CMK (cell line): ENCODE measurements around the gene PRR23E.

- RRBS, result no CpG with 5 or more reads among the region's 4 CpGs
These were observed 62.1 kb upstream of the HEG1 start for GRCh38 chr3:125117959-125118158.

GRCh38 chr3:125212893-125213387, 392 bp upstream of the SLC12A8 start:
- RRBS, result 93% methylated on average over 7 of the region's 19 CpGs

DNA sequence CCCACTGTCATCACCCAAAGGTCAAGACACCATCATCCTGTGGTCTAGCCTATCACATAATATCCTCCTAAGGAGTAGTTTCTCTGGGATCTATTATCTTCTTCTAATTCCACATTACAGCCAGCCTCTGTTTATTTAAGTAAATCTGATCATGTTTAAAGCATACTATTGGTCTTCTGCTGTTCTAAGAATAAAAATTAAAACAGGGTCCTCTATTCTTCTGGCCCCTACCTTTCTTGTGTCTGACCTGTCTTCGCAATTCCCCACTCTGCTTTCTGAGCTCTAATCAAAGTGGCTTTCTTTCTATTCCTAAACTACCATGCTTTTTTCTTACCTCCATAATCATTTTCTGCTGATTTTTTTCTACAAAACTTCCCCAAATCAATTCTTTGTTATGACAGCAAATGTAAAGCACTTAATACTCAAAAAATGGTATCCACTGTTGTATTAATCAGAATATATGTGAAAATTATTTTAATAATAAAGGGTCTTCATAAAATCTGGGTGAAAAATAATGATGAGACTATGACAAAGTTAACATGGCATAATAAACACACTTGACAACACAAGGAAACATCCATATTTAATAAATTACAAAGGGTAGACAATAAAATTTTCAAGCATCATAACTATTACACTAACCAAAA, 33.3 kb upstream of the SLC12A8 start:
- RRBS, result no CpG with 5 or more reads among the region's 1 CpG

GRCh38 chr3:125271829-125272438, 59.4 kb upstream of the SLC12A8 start:
- RRBS, result no CpG with 5 or more reads among the region's 3 CpGs

- RRBS, result no CpG with 5 or more reads among the region's 50 CpGs
These were observed 17.9 kb downstream of the ZNF148 start for GRCh38 chr3:125357075-125357675.

GRCh38 chr3:125375956-125377096, 1.2 kb upstream of the ZNF148 start:
- RRBS, result no CpG with 5 or more reads among the region's 17 CpGs

DNA sequence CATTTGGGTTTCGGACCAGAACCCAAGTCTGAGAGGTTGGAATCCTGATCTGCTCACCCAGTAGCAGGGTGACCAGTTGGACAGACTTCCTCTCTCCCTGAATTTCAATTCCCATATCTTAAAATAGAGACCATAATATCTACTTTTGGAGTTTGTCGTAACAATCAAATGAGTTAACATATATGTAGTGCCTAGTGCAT, 62.8 kb upstream of the ZNF148 start:
- RRBS, result no CpG with 5 or more reads among the region's 2 CpGs

GRCh38 chr3:125538347-125538845, 18.4 kb upstream of the SNX4 start:
- RRBS, result no CpG with 5 or more reads among the region's 1 CpG

GRCh38 chr3:126266187-126266977, 86.0 kb upstream of the ALDH1L1 start:
- RRBS, result no CpG with 5 or more reads among the region's 21 CpGs

GRCh38 chr3:126358046-126358485, 858 bp upstream of the KLF15 start:
- RRBS, result 0% methylated on average over 1 of the region's 10 CpGs

GRCh38 chr3:126372876-126373404, 15.7 kb upstream of the KLF15 start:
- RRBS, result no CpG with 5 or more reads among the region's 6 CpGs

GRCh38 chr3:126374706-126375119, 17.5 kb upstream of the KLF15 start:
- RRBS, result no CpG with 5 or more reads among the region's 6 CpGs

DNA sequence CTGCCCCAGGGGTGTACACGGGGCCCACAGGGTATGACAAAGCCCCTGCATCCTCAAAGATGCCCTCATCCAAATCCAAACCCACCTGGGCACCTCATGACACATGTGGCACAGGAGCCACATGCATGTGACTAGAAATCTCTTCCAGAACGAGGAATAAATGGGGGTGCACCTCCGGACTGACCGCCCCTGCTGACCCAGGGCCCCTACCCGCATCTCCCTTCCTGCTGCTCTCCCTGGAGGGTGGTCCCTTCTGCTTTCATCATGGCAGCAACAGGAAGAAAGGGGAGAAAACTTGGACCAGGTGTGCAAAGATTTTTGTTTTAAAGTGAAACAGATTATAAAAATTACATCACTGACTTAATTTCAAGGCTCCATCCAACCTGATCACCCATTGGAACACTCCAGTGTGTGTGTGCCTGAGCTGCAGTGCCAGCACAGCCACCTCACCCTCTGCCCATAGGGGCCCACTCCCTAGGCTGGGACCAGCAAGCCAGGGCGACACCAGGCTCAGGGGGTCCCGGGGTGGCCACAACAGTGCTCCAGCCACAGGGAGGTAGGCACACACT, 25.2 kb downstream of the ZXDC start:
- RRBS, result no CpG with 5 or more reads among the region's 7 CpGs

GRCh38 chr3:126451960-126452572, 23.6 kb downstream of the ZXDC start:
- RRBS, result no CpG with 5 or more reads among the region's 13 CpGs

DNA sequence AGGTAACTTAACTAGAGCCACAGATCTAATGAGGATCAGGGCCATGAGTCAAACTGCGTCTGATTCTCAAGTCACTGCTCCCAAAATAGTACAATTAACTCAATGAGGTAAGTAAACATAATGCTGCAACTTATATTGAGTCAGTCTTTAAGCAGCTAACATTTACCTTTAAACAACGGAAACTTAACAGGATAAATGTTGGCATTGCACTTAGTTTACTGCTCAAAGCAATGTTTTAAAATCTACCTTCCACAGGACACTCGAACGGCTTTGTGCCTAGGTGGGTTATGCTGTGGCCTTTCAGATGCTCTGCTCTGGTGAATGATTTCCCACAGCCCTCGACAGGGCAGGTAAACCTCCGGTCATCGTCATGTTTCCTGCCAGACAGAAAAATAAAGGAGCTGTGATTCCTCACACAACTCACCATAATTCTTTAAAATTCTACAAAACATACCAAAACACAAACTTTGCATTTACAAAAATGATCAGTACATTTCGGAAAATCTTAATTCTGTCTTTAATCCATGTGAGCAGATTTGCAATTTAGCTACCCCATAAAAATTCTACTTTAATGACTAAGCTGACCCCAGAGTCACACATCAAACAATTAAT, 4.9 kb downstream of the ZXDC start:
- RRBS, result no CpG with 5 or more reads among the region's 8 CpGs

DNA sequence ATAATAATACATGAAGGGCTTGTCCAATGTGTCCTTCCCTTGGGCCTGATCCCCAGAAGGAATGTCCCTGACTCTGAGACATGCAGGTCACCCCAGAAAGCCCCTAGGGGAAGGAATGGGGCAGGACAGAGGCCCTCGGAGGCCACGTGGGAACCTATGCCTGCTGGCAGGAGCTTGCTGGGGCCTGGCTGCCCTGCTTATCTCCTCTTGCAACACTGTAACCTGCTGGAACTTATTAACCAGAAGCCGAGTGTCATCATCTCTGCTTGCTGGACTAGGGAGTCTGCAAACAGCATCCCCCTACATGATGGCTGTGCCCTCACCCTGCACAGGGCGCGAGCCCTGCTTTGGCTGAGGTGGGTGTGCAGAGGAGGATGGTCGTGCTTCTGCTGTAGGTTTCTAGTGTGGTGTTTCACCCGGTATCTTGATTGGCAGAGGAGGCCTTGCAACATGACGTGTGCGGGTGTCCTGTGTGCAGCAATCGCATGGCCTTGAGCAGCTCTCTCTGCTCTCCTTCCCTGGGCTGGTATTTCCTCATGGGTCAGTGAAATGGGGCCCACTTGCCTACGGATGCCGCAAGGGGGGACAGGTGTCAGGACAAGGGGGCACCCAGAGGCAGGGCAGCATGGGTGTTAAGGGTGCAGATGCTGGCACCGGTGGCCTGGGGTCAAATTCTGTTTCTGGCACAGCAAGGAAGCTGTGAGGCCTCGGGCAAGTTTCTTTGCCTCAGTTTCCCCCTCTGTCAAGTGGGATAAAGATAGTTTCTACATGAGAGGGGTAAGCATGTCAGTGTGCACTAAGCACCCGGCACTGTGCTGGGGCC, 5.1 kb downstream of the CHST13 start:
- RRBS, result no CpG with 5 or more reads among the region's 15 CpGs

GRCh38 chr3:126746132-126747072, 42.4 kb downstream of the CHCHD6 start:
- RRBS, result no CpG with 5 or more reads among the region's 19 CpGs

DNA sequence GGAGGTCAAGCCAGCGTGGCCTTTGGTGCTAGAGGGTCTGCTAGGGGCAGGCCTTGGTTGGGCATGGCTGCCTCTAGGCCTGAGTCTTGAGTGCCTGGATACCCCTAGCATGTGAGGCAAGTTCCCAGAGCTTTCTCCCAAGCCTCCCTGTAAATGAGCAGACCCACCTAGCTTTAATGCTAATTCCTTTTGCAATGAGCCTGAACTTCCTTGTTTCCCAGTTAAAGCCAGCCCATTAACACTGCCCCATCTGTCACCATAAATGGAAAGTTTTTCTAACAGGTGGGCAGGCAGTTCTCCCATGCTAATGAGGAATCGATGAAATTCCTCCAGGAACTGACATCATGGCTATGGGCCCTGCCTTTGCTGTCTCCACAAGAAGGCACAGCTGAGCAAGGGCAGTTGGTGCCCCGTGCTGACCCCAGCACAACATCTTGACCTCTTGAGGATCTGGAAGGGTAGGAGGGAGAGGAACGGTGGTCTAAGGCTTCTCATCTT, 46.6 kb downstream of the CHCHD6 start:
- RRBS, result no CpG with 5 or more reads among the region's 4 CpGs

- RRBS, result 2% methylated on average over 48 of the region's 81 CpGs
These were observed 357 bp downstream of the PLXNA1 start for GRCh38 chr3:126983252-126983691.

DNA sequence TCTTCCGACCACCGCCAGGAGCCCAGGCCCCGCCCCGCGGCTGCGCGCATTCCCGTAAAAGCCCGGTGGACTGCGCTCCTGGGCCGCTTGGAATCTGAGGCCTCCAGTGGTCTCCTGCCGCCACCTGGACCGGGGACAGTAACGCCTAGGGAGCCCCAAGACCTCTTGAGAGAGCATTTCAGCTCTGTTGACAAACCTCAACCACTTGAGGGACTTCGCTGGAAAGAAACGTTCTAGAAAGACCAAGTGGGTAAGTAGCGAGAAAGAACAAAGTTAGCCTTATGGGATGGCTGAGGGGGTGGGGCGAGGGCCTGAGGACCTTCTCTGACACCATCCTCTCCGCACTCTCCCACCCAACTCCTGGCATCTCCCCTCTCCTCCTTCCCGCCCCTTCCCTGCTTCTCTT, at the start of gene PRR23E:
Gene PRR23E (plus strand): TSS at position 106 of the 406 bp plus-strand sequence.
- RRBS, result 92% methylated on average over 11 of the region's 20 CpGs